Cardiac atrium fibroblast (primary cell): ENCODE data around the gene GATC.

DNA sequence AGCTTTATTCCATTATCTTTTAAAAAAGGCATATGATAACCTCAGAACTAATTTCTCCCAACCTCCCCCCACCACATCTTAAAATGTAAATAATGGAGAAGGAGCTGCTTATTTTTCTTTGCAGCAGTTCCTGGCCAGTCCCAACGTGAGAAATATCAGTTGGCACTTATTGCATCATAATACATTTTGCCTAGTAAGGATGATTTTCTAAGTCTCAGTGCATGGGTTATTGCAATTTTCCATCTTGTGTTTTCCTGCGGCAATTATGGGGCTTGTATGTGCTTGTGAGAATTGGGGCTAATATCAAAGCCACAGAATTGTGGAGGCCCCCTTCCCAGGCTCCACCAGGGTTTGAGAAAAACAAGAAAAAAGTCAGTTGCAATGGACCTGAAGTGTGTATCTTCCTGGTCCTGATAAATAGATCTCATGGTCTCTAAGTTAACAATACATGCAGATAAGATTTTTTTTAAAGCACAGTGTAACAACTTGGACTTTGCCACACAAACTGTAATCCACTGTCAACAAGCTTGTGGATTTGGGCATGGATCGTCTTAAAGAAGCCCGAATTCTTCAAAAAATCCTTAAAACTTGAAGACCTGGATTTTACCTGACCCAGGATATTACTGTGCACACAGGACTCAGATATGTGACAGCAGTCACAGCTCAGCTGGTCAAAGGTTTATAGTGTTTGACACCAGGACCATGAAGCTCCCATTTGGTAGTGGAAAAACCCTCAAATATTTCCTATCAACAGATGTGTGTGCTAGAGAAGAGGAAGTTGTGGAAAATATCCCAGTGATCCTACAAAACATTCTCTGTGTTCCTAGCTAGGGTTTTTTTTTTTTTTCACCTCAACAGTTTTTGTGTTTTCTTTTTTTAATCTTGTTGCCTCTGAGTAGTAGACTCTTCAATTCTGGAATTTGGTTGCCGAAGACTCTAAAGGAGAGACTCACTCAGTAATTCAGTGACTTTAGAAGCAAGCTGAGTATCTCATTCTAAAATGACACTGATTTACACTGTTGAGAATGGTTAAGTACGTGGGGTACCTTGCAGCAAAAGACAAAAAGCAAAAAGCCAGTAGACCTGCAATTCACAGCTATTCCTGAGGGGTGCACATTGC, 3.0 kb upstream of the WSB2 start:
- RAMPAGE, long total RNA: no peak

- RAMPAGE, long total RNA: no peak
Observed at GRCh38 chr12:118102794-118103479, 874 bp downstream of the VSIG10 start.

GRCh38 chr12:118136532-118137082, 683 bp downstream of the PEBP1 start:
- RAMPAGE, long total RNA: no peak

- RAMPAGE, long total RNA: no peak
Observed at GRCh38 chr12:118245843-118246615, 110.1 kb downstream of the PEBP1 start.

- RAMPAGE, long total RNA: no peak
Observed at GRCh38 chr12:118373015-118373368, 285 bp upstream of the TAOK3 start.

- RAMPAGE, long total RNA: no peak
Observed at GRCh38 chr12:118479667-118479873, 103.2 kb downstream of the SUDS3 start.

DNA sequence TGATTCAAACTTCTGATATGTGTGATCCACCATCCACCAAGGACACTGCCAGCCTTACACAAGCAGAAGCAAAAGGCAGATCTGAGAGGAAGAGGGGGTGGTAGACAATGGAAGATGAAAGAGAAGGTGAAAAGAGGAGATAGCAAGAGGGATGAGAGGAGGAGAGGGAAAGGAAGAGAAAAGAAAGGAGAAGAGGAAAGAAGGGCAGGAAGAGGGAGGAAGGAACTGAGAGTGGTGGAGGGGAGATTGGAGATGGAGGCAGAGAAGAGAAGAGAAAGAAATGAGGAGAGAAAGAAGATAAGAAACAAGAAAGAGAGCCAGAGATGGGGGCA, 61.1 kb downstream of the SRRM4 start:
- RAMPAGE, long total RNA: no peak

- RAMPAGE, long total RNA: no peak
Observed at GRCh38 chr12:119168947-119169505, 9.7 kb upstream of the HSPB8 start.

DNA sequence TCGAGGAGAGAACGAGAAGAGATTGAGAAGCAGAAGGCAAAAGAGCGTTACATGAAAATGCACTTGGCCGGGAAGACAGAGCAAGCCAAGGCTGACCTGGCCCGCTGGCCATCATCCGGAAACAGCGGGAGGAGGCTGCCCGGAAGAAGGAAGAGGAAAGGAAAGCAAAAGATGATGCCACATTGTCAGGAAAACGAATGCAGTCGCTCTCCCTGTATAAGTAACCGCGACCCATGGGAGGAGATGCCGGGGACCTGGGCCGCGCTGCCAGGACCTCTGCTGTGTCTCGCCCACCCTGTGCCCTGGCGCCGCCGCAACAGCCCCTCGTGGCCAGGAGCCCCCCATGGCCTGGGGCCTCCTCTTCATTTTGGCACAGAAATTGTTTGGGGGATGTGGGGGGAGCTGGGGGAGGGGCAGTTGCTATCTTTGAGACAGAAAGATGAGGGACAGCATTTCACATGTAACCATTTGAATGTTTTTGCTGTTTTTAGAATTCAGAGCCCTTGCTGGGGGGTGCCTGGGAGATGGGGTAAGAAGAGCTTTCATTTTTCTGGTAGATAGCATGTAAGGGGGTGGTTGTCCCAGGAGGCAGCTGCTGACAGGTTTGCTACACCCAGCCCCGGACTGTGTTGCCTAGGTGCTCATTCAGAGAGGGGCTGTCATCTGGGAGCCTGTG, 16.6 kb downstream of the HSPB8 start:
- RAMPAGE, long total RNA: no peak

DNA sequence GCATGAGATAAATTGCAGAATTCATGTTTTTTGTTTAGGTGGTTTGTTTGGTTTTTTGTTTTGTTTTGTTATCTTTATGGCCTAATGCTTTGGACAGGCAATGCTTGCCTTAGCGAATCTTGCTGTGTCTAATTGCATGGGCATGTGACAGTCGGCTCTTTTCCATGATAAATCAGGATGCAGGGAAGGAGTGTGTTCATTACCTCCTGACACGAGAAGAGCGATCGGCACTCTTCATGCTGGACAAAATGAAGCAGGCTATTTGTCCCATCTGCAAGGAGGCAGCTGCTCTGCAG, 6.5 kb downstream of the CCDC60 start:
- RAMPAGE, long total RNA: no peak

DNA sequence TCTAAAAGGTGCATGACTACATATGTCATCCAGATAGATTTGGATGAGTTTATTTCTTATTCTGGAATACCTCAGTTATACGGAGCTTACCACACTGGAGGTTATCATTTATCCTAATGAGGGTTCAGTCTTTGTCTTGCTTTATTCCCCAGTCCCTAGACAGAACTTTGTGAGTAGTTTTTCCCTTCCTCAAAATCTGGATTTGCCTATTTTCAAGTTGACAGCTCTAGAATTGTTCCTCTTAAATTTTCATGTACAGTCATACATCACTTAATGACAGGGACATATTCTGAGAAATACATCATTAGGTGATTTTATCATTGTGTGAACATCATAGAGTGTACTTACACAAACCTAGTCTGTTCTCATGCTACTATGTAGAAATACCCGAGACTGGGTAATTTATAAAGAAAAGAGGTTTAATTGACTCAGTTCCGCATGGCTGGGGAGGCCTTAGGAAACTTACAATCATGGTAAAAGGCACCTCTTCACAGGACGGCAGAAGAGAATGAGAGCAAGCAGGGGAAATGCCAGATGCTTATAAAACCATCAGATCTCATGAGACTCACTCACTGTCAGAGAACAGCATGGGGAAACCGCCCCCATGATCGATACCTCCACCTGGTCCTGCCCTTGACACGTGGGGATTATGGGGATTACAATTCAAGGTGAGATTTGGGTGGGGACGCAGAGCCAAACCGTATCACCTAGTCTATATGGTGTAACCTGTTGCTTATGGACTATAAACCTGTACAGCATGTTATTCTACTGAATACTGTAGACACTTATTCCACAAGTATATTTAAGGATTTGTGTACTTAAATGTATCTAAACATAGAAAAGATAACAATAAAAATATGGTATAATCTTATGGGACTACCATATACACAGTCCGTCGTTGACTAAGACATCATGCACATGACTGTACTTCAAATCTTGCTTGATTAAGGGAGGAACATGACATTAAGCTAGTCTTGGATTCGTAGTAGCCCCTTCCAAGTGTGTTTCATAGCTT, 3.4 kb downstream of the PRKAB1 start:
- RAMPAGE, long total RNA: no peak

- RAMPAGE, long total RNA: no peak
Observed at GRCh38 chr12:119686803-119687385, 19.0 kb downstream of the PRKAB1 start.

GRCh38 chr12:119729814-119730194, 61.9 kb downstream of the PRKAB1 start:
- RAMPAGE, long total RNA: no peak

GRCh38 chr12:120119325-120119818, 2.8 kb upstream of the RAB35 start:
- RAMPAGE, long total RNA: no peak

- RAMPAGE, long total RNA: no peak
Observed at GRCh38 chr12:120155000-120155527, 38.5 kb upstream of the RAB35 start.

DNA sequence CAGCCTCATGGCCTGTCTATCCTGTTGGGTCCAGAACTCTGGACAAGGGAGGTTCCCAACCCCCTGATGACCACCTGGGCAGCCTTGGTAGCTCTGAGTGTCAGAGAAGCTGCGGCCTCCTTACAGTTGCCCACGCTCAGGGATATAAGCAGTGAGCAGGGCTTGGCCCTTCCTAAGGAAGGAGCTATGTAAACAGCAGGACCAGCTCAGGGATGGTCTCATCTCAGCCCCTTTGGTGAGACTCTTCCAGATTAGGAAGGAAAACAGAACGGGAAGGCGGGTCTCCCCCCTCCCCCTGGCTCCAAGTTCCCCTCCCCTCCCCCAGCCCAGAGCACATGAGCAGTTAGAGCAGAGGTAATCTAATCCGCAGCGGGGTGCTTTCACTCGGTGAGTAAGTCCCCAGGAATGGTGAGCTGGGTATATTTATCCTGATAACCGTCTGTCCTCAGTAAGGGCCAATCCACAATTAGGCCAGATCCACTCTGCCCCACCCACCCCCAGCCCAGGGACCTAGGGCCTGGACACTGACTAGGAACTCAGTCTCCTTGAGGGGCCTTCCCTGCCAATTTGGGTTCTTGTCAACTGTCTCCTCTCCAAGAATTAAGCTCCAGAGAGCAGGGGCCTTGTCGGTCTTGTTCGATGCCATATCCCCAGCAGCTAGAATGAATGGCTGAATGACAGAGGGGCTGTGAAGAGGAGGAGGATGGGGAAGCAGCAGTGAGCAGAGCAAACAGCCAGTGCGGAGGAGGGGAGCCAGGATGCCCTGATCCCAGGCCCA, 29.6 kb upstream of the RPLP0 start:
- RAMPAGE, long total RNA: no peak

DNA sequence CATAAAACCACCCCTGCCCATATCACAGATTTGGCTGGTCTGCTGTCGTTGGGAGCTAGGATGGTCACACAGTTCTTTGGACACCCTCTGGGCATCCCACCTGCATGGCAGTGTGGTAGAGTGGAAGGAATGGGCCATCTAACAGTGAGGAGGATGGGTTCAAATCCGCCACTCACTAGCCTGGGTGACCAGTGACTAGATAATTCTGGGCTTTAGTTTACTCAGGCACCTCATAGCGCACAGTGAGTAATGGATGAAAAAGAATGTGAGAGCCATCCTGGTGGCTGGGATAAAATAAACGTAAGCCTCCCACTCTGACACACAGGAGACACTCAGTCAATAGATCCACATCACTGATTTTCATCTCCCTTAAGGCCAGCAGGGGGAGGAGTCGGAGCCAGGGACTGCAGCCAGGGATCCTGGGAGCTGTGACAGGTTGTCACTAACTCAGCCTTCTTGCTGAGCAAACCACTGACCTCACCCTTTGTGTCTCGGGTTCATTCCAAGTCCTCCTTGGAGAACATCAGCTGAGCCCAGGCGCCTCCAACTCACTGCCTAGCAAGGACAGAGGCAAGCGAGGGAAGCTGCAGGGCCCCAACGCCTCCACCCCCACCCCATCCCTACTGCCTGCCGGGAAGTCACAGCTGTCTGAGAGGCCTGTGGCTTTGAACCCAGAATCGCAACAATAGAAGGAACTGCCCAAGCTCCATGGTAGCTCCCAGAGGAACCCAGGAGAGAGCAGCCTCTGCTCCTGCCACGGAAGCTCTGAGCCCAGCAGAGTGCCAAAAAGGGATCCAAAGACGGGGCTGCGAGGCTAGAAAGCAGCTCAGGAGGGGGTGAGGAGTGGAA, 30.8 kb downstream of the PXN start:
- RAMPAGE, long total RNA: no peak

- RAMPAGE, long total RNA: start-site peak on the minus strand at chr12:120446350-120446415, 180 and 30 reads in 2 replicates
Observed at GRCh38 chr12:120446275-120447289, at the start of gene GATC. Gene GATC (plus strand): TSS chr12:120446444.

DNA sequence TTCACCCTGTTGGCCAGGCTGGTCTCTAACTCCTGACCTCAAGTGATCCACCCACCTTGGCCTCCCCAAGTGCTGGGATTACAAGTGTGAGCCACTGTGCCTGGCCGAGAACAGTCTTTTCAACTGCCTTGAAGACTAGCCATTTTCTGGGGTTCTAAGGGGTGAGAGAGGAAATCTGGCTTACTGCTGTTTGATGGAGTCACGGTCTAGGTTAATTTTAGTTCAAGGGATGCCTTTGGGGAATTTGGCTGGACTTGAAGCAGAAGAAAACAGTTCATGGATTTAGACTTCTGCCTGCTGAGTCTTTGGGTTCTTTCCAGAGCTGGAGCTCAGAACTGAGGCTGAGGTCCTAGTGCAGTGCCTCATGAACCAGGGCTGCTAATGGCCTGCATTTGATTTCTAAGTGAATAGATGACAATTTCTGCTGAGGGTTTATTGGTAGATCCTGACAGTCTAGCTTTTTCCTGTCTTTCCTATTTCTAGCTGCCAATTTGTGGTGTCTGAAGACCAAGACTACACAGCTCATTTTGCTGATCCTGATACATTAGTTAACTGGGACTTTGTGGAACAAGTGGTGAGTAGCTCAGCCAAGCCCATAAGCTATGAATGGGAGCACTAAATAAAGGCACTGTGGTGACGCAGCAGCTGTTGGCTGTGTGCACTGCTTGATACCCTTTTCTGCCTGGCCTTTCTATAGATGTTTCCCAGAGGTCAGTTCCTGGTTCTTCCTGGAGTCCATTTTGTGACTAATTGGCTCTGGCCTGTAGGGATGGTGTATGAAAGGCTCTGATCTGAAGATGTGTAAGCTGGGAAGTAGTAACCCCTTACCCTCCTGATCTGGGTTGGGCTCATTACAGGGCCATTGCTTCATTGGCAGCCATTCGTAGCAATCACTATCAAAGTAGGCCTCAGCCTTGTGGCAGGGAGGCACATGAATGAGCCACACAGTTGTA, 20.4 kb downstream of the RNF10 start:
- RAMPAGE, long total RNA: no peak

DNA sequence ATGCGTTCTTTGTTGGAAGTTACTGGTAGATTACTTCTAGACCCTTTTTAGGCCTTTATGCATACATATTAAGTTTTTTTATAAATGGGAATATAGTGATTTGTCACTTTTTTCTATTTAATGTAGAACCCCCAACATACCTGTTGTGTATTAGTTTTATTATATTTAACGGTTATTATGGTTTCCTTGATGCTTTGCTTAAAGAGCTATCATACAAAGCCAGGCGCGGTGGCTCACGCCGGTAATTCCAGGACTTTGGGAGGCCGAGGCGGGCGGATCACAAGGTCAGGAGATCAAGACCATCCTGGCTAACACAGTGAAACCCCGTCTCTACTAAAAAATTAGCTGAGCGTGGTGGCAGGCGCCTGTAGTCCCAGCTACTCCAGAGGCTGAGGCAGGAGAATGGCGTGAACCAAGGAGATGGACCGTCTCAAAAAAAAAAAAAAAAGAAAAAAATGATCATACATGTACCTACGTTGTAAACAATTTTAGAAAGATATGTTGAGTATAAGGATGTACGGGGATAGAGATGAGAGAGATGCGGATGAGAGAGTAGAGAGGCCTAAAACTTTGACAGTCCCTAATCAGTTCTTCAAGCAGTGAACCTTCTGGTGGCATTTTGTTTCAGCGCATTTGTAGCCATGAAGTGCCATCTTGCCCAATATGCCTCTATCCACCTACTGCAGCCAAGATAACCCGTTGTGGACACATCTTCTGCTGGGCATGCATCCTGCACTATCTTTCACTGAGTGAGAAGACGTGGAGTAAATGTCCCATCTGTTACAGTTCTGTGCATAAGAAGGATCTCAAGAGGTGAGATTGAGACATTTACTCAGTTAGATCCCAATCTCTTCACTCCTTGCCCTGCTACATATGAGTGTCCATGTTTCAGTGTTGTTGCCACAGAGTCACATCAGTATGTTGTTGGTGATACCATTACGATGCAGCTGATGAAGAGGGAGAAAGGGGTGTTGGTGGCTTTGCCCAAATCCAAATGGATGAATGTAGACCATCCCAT, 22.8 kb downstream of the RNF10 start:
- RAMPAGE, long total RNA: no peak